Cardiac atrium fibroblast (primary cell): ENCODE measurements around a stretch of chr15.

GRCh38 chr15:77285086-77285910 lies 134.6 kb downstream of the PEAK1 start:
- RAMPAGE, long total RNA = no peak

DNA sequence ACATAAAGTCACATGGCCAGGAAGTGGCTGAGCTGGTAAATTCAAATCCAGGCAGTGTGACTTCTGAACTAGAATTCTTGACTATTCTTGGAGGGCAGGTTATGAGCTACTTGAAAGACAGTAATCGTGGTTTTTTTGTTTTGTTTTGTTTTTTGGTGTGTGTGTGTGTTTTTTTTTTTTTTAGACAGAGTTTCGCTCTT lies 10.1 kb downstream of the PEAK1 start:
- RAMPAGE, long total RNA = no peak

- RAMPAGE, long total RNA = no peak
Measured at GRCh38 chr15:77424948-77425549, 4.4 kb downstream of the HMG20A start.

- RAMPAGE, long total RNA = no peak
Measured at GRCh38 chr15:77541208-77542265, 91.2 kb downstream of the LINGO1 start.

GRCh38 chr15:78000005-78000639 lies 77.4 kb downstream of the TBC1D2B start:
- RAMPAGE, long total RNA = no peak

- RAMPAGE, long total RNA = no peak
Measured at GRCh38 chr15:78000640-78001498, 76.6 kb downstream of the TBC1D2B start.

DNA sequence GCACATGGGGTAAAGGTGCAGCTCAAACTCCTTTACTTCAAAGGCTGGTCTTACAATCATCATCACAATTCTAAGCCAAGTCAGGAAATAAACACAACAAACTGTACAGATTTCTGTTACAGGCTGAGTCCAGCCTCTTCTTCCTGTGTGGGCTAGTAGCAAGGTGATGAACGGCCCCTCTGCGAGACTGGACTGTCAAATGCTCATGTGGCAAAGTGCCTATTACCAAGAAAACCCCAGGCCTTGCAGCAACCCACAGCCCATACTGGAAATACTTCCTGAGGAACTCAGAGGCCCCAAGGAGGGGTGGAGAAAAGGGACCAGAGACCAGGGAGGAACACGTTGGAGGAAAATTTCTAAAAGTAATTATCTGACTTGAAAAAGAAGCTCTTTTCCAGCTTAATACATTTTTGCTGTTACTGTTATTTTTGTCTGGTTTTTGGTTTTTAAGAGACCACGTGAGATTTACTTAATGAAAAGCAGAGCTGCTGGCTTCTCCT lies 29.6 kb downstream of the TBC1D2B start:
- RAMPAGE, long total RNA = no peak

DNA sequence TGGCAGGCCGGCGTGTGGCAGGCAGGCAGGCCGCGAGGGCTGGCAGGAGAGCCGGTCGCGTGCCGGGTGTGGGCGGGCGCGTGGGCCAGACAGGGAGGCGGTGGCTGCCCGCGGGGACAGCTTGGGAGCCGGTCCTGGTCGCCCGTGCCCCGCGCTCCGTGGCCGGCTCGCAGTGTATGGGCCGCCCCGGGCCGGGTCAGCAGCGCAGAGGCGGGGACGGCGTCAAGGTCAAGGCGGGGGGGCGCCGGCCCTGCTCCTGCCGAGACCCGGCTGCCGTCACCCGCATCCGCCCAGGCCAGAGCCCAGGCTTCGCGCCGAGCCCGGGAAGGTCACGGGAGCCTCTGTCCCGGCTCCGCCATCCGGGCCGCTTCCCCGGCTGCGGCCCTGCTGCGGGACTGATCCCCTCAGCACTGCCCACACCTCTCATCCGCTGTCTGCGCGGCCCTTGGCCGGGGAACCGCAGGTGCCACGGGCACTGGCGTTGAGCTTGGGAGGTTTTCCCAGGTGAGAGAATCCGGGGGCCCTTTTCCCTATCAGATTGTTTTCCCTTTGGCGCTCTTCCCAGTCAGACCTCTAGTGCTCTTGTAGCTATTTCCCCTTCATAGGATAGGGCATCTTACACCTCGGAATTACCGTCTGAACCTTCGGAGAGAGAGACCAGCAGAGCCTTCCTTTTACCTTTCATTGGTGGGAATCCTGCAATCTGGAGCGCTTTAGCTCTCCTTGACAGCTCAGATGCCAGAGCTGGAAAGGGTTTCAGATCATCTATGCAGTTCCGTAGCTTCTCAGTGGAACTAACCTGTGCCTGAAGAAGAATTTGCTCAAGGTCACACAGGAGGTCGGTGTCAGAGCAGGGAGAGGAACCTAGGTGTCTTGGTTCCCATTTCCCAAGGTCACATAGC lies 528 bp downstream of the IDH3A start:
- RAMPAGE, long total RNA = no peak

- RAMPAGE, long total RNA = no peak
Measured at GRCh38 chr15:78197562-78198121, 36.7 kb downstream of the ACSBG1 start.

- RAMPAGE, long total RNA = no peak
Measured at GRCh38 chr15:78209157-78209777, 25.1 kb downstream of the ACSBG1 start.

- RAMPAGE, long total RNA = no peak
Measured at GRCh38 chr15:78406216-78406424, 31.9 kb upstream of the IREB2 start.

DNA sequence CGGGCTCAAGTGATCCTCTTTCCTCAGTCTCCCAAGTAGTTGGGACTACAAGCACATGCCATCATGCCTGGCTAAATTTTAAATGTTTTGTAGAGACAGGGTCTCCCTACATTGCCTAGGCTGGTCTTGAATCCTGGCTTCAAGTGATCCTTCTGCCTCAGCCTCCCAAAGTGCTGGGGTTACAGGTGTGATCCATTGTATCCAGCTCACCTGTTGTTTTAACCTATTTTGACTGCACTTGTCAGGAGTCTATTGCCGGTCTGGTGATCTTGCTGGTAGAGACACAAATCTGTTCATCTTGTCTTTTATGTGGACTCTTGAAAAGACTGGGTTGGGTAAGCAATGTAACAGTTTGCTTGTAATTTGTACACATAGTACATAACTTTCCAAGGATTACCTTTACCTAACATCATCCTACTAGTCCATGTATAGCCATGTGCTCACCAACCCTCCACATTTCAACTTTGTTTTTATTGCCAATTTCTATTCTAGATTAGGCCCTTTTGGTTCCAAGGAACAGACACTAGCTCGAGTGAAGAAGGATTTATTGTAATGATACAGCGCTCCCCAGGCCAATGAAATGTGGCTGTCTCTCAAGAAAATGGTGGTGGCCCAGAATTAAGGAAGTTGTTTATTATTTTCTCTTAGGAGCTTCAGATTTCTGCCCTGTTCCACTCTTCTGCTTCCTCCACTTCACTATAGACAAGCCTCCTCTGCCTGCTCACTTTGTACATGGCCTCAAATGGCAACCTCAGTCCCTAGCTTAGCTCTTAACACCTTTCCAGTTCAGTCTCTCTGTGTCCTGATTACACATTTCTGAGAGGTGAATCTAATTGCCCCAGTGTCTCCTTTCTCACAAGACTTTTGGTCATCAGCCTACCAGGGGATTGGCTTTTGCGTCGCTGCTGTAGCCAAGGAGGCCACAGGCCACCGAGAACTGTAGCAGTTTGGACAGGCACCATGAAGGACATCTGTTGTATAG lies 8.2 kb downstream of the IREB2 start:
- RAMPAGE, long total RNA = no peak

DNA sequence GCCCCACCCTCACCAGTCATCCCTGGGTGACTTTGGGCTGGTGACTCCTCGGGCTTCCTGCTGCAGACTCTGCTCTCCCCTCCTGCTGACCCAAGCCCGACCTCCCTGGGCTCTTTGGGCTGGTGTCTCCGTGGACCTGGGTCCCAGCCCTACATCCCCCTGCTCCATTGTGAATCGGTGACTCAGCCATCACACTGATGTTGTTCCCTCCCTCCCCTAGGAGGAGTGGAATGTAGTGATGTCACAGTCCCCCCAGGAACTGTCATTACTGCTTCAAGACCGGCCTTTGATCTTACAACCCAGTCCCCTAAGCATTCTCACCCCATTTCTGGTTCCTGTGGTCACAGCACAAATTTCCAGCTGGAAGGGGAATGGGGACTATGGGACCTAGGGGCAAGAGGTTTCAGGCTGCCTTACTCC lies 83.7 kb downstream of the ADAMTS7 start:
- RAMPAGE, long total RNA = no peak

DNA sequence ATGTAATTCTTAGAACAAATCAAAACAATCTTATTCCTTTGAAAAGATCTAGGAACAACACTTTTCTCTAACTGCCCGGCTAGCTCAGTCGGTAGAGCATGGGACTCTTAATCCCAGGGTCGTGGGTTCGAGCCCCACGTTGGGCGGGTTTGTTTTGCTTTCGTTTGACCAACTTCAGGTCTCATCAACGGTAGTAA lies 12.3 kb upstream of the MORF4L1 start:
- RAMPAGE, long total RNA = no peak

- RAMPAGE, long total RNA = no peak
Measured at GRCh38 chr15:78872400-78872736, 322 bp upstream of the MORF4L1 start.

- RAMPAGE, long total RNA = no peak
Measured at GRCh38 chr15:78882908-78883346, 10.2 kb downstream of the MORF4L1 start.

DNA sequence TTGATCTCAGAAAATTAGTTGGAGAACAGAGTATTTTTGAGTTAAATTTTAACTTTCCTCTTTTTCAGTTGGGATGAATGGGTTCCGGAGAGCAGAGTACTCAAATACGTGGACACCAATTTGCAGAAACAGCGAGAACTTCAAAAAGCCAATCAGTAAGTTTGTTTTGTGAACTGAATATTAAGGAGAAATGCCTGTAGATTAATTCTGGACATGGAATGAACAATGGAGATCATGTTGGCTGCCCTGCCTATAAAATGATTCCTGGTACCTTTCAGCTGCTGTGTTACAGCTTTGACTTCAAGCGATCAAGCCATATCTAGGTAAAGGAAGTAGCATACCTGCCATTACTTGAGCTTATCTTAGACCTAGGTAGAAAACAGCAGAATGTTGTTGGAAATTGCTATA lies 13.4 kb downstream of the MORF4L1 start:
- RAMPAGE, long total RNA = no peak

- RAMPAGE, long total RNA = no peak
Measured at GRCh38 chr15:78887915-78888571, 15.4 kb downstream of the MORF4L1 start.

DNA sequence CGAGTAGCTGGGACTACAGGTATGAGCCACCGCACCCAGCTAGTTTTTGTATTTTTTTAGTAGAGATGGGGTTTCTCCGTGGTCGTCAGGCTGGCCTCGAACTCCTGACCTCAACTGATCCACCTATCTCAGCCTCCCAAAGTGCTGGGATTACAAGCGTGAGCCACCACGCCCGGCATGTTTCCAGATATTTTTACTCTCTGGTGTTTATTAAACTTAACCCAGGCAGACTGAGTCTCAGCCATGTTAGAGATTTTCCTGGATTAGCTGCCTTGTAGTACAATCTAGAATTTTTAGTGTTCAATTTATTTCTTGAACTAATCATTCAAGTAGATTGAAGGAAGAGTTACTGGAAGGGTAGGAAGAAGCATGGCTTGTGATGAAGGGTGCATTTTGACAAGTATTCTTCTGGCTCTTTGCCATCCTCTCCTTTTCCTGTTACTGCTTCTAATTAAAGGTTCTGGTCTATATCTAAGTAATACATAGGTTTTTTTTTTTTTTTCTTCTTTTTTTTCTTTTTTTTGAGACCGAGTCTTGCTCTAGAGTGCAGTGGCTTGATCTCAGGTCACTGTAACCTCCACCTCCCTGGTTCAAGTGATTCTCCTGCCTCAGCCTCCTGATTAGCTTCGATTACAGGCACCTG lies 27.8 kb downstream of the MORF4L1 start:
- RAMPAGE, long total RNA = no peak

GRCh38 chr15:78901976-78902850 lies 29.5 kb downstream of the MORF4L1 start:
- RAMPAGE, long total RNA = no peak